Umbilical cord (tissue), 2 donors: ENCODE measurements around the genes TEX9 and TCF12.

- RAMPAGE, long total RNA = no peak
These were observed 670 bp upstream of the RFX7 start for GRCh38 chr15:56244232-56244866.

- RAMPAGE, long total RNA = no peak
These were observed at the start of gene TEX9 for GRCh38 chr15:56364828-56366105. Gene TEX9, plus strand, starts transcription at chr15:56365426.

- RAMPAGE, long total RNA = no peak
These were observed 31.2 kb upstream of the TCF12 start for GRCh38 chr15:56886866-56887999.

DNA sequence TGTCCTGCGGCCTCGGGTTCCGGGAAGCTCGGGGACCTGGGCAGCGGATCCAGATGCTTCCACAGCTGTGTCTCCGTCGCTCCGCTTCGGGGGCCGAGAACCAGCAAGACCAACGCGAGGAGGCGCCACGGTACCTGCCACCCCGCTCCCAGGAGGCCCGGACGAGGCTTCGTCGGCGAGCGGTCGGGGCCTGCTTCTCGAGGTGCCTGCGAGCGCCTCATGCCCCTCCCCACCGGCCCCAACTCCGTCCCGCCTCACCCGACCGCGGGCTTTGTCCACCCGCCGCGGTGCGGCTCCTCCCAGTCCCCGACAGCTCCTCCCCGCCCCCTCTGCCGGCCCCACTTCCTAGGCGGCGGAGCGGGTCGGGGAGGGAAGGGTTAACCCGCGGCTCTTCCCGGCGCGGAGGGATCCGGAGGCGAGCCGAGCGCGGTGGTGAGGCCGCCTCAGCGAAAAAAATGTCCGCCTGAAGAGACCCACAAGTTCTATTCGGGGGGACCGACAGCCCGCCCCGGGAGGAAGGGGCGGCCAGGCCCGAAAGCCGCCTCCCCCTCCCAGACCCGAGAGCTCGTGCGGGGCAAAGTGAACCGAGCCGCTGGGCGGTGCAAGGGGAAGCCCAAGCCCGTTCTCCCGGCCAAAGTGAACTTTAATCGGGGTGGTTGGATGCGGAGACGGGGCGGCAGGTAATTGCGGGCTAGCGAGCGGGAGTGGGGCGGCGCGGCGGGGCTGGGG lies at the start of gene TCF12:
Gene TCF12 (plus strand): TSS at position 418 of the 729 bp plus-strand sequence.
- RAMPAGE, long total RNA = start-site peak on the minus strand centred at position 205 of the sequence, 111 bp wide, 130 and 122 reads in 2 replicates

DNA sequence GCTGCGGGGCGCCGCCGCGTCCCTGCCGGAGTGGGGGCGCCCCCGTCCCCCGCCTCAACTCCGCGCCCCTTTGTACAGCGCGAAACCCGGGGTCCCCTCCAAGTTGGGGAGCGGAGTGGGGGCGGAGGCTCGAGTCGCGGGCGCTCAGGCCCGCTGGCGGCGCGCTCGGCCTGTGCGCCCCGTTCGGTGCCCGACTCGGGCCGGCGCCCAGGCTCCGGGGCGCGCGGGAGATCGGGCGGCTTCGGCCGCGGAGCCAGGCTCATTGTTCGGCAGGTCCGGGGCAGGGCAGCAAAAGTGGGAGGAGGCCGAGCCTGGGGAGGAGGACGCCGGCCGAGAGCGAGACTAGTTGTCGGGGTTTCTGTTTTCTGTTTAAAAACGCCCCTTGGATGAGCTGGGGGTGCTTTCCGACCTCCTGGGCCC lies 522 bp downstream of the TCF12 start:
- RAMPAGE, long total RNA = no peak

- RAMPAGE, long total RNA = no peak
These were observed 50.8 kb downstream of the TCF12 start for GRCh38 chr15:56968920-56969887.

GRCh38 chr15:57152148-57152607 lies 224.1 kb upstream of the CGNL1 start:
- RAMPAGE, long total RNA = no peak

GRCh38 chr15:57184940-57185785 lies 191.1 kb upstream of the CGNL1 start:
- RAMPAGE, long total RNA = no peak

DNA sequence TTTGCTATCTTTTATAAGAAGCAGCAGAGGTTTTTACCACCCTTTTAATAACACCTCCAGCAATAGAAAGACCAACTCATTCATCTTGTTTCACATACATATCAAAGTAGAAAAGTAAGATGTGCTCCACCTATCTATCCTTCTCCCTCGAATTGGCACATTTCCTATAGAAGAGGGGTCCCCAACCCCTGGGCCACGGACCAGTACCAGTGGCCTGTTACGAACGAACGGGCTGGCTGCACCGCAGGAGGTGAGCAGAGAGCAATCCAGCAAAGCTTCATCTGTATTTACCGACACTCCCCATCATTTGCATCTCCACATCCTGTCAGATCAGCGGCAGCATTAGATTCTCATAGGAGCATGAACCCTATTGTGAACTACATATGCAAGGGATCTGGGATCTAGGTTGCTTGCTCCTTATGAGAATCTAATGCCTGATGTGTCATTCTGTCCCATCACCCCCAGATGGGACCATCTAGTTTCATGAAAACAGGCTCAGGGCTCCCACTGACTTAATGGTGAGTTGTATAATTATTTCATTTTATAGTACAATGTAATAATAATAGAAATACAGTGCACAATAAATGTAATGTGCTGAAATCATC lies 94.9 kb upstream of the CGNL1 start:
- RAMPAGE, long total RNA = no peak

DNA sequence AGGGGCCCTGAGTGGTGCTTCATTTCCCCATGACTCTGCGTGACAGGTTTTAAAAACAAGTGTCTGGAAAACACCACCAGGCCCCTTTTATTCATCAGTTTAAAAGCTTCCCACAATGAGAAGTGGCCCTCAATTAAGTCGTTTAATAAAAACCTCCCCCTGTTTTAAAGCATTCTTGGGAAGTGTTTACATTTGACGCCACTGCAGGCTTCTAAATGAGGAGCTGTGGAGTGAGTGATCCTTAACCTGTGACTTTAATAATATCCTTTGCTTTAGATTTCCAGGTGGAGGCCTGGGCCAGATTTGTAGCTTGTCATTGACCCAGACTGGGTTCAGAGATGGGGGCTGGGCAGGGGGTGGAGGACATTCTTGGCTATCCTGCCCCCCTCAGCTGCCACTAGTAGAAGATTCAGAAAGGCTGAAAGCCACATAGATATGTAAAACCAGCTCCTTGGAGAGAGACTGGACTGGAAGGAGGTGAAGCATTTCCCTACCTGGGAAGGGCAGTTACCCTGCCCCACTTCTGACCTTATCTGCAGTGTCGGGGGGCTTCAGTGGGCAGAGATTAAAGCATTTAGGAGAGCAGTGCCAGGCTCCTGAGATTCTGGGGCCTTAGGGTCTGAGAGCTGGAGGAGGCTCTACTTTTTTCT lies 11.4 kb downstream of the CGNL1 start:
- RAMPAGE, long total RNA = no peak

DNA sequence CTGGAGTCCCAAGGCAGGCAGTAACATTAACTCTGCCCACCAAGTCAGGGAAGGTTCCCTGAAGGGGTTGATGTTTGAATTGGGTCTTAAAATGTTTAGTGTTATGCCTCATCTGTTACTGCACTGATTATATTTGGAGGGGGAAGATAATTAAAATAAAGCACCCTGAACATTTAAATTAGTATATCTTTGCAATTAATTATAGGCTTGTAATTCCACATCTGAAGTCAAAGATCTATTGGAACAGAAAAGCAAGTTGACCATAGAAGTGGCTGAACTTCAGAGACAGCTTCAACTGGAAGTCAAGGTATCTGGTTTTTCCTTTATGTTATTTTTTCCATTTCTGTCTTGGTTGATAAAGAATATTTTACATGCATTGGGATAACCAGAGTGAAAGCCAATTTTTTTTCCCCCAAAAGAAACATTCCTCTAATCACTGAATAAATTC lies 75.0 kb downstream of the CGNL1 start:
- RAMPAGE, long total RNA = no peak

GRCh38 chr15:57501825-57502553 lies 89.7 kb upstream of the MYZAP start:
- RAMPAGE, long total RNA = no peak

DNA sequence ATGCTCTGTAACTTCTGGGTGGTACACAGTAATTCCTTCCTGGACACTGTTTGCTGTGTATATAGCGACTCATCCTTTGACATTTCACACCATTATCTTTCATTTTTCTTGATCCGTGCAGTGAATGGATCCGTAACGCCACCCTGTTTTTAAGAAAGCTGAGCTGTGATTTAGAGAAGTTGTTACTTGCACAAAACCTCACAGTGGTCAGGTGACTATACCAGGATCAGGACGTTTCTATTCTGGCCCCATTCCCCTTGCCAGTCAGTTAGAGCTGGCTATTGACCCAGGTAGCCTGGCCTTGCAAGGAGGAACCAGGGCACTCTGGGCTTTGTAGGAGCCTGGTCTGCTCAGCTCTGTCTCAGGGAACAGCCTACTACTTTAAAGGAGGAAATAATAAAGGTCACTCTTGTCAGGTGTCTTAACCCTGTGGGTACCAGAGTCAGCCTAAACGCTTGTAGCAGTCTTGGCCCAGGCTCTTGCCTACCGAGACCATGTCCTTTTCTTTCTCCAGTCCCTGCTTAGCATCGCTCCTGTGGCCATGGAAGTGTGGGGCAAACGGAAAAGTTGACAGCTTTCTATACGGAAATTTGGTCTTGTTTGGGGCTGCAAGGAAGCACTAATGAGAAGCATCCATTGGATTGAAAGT lies 86.4 kb upstream of the MYZAP start:
- RAMPAGE, long total RNA = no peak

GRCh38 chr15:57522142-57522735 lies 69.5 kb upstream of the MYZAP start:
- RAMPAGE, long total RNA = no peak

GRCh38 chr15:57528423-57528866 lies 63.3 kb upstream of the MYZAP start:
- RAMPAGE, long total RNA = no peak

DNA sequence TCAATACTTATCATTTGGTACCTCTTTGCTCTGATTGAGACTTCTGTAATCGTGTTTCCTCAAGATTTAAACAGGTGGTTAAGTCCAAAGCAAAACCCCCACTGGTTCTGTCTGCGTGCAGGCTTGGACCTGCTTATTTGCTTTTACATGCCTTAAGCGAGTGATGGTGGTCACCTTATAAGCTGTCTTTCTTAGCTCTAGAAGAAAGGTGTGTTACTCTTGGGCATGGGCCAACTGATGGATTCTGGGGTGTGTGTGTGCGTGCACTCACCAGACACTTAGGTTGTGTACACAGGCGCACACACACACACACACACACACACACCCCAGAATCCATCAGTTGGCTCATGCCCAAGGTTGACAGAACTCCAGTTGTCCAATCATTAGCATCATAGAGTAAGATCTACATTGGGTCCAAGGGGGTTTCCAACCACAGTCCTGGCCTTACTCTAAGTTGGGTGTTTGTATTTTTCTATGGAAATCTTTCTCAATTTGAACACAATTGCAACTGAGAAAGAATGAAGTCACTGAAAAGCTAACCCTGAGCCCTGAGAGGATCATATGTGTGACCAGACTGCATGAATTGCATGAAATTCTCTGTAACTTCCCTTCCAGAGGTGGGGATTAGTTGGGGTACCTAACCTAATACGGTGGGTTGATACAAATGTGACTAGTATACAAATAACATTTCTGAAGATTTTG lies 1.3 kb downstream of the MYZAP start:
- RAMPAGE, long total RNA = no peak

DNA sequence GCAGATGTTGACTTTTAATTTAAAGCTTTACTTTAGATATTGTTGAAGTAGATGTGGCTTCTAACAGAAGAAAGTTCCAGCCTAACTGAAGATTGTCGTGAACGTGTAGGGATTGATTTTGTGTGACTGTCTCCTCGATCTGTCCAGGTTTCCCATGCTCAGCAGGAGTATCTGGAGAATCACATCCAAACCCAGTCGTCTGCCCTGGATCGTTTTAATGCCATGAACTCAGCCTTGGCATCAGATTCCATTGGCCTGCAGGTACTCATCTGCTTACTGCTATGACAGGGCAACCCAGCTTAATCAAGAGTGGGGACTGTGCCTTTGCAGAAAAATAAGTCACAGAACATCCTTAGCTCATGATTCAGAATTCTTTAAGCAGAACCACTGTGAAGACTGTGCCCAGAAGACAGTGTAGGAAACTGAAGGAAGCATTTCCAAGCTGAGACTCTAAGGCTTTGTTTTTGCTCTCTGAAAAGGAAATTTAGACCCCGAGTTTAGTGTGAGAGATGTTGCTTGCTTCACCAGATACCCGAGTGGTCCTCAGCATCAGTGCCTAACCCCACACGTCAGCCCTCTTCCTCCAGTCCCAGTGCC lies 34.0 kb downstream of the MYZAP start:
- RAMPAGE, long total RNA = no peak

DNA sequence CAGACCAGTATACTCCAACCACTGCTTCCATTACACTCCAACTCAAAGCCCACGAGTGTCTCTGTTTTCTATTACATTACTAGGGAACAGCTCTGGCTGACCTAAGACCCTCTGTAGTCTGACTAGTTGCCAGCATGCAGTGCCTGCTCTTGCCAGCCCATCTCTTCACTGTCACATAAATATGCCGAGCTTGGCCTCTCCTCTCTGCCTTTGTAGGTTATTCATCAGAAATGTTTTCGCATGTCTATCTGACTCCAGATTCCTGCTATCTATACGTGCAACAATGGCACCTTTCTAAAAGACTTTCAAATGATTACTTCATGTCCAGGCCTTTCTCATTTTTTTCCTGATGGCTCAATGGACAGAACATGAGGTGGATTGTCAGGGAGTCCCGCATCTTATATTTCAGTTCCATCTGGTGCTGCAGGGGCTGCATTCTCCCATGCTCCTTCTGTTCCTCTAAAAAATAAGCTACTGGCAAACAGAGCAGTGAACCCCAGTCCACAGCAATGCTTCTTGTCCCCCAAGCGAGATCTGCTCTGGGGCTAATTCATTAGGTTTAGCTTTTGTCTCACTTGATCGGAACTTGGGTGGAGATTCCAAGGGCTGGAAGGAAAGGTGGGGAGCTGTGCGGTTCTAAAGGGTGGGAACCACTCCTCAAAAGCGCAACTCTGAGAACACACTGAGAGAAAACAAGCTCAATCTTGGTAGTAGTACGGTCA lies 113.1 kb downstream of the ALDH1A2 start:
- RAMPAGE, long total RNA = no peak

GRCh38 chr15:58148627-58149386 lies 10.6 kb downstream of the AQP9 start:
- RAMPAGE, long total RNA = no peak

- RAMPAGE, long total RNA = no peak
These were observed 145.8 kb upstream of the LIPC start for GRCh38 chr15:58285953-58286455.